Iris pigment epithelial cell (primary cell): ENCODE measurements around a stretch of chr10.

- RRBS = no CpG with 5 or more reads among the region's 25 CpGs
Observed at GRCh38 chr10:133241381-133241984, 3.8 kb downstream of the VENTX start.

- RRBS = 65% methylated on average over 9 of the region's 56 CpGs
Observed at GRCh38 chr10:133247504-133248587, 10.2 kb downstream of the VENTX start.

GRCh38 chr10:133257333-133258536, 18.9 kb downstream of the ADAM8 start:
- RRBS = 6% methylated on average over 4 of the region's 43 CpGs

- RRBS = 43% methylated on average over 1 of the region's 39 CpGs
Observed at GRCh38 chr10:133288466-133289531, 12.1 kb upstream of the ADAM8 start.

DNA sequence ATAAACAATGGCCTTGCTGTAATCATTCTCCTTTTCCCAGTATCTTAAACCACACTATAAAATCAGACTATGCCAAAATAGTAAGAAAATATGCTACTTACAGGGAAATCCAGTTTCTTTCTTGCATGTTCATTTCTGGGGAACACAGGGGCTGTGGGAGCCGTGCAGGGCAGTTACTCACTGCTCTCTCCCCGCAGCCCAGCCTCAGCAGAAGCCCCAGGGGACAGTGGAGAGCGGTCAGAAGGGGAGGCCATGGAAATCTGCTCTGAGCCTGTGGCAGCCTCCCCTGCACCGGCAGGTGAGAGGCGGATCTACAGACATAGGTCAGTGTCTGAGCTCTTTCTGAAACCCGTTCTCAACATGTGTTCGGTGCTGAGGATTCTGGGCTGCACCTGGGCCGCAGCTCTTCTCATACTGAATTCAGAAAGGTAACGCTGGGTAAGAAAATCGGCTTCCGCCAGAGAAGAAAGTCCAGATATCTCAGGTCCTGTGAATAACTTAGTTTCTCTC, 2.9 kb downstream of the ZNF511 start:
- RRBS = no CpG with 5 or more reads among the region's 11 CpGs

- RRBS = 100% methylated on average over 3 of the region's 16 CpGs
Observed at GRCh38 chr10:133388881-133389476, 5.0 kb upstream of the MTG1 start.

DNA sequence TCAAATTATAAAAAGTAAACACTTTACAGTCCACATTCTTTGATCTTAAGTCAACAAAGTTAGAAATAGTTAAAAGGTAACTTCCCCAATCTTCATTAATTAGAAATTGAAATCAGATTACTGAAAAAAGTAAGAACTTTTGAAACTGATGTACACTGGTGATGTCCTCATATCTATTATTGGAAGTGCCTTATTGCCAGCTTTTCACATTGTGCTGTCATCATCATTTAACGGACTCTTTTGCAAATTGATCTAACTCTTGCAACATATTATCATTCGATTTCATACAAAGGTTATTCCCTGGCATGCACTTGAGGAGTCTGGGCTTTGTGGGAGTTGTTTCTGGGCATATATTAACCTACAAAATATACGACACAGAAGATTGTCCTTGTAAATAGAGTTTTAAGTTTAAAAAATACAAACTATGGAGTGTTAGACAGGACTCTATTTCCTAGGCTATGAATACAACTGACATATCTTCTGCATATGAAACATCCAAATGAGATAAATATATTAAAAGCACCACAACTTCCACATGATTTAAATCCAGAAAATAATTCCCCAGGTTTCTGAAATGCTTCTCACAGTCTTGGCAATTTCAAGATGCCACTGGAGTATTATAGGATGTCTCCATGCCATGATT, 15.0 kb upstream of the CYP2E1 start:
- RRBS = no CpG with 5 or more reads among the region's 3 CpGs

GRCh38 chr10:133526755-133527158, 406 bp upstream of the CYP2E1 start:
- RRBS = no CpG with 5 or more reads among the region's 8 CpGs